Daoy (cell line): ENCODE results near the genes FAM234B and GRIN2B.

DNA sequence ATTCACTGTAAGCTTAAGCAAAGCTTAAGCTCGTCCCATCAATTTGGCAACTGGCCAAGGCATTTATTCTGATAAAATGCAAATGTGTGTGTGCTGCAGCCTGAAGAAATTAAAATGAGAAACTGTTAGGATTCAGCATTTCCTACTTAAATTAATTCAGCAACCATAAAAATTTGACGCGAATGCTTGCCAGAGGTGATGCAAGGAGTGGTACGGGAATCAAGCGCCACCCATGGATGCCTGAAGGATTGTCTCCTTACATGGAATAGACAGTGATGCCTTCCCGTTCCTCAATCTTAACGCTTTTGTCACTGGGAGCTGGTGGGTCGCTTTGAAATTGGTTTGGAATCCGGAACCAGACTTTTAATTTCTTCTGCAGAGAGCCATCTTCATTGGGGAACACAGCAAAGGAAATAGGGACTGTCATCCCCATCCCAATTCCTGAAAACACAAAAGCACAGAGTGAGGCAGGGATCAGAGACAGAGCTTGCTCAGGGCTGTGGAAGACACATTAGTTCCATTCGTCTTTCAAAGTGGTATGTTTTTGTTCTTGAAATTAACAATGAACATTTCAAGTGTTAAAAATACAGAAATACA lies 13.1 kb downstream of the HEBP1 start:
- RAMPAGE, long total RNA, result no peak

- RAMPAGE, long total RNA, result no peak
Observed at GRCh38 chr12:13043978-13045093, at the start of gene FAM234B. Gene FAM234B (plus strand): TSS chr12:13044381.

DNA sequence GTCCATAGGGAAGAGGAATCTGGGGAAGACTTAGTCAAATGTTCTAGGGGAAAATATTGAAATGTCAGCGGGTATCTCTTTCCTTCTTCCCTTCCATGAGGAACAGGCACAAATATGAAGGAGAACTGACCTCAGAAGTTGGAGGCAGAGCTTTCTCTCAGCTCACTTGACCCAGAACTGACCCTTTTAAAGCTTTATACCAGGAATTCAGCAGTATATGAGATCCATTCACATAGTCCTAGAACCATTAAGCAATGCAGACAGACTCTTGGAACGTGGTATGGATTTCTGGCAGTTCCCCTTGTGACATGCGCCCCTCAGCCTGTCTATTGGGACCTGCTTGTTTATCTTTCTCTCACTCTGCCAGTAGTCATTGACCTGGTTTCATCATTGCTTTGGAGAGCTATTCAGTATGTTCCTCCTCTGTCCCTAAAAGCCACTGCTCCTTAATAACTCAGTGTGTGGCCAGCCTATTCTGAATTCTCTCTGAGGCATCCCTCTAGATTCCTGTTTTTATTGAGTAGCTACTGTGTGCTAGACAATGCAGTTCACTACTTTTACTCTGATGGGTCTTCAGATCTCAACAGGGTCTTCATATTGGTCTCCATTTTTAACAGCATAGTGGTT lies 43.1 kb upstream of the GSG1 start:
- RAMPAGE, long total RNA, result no peak

DNA sequence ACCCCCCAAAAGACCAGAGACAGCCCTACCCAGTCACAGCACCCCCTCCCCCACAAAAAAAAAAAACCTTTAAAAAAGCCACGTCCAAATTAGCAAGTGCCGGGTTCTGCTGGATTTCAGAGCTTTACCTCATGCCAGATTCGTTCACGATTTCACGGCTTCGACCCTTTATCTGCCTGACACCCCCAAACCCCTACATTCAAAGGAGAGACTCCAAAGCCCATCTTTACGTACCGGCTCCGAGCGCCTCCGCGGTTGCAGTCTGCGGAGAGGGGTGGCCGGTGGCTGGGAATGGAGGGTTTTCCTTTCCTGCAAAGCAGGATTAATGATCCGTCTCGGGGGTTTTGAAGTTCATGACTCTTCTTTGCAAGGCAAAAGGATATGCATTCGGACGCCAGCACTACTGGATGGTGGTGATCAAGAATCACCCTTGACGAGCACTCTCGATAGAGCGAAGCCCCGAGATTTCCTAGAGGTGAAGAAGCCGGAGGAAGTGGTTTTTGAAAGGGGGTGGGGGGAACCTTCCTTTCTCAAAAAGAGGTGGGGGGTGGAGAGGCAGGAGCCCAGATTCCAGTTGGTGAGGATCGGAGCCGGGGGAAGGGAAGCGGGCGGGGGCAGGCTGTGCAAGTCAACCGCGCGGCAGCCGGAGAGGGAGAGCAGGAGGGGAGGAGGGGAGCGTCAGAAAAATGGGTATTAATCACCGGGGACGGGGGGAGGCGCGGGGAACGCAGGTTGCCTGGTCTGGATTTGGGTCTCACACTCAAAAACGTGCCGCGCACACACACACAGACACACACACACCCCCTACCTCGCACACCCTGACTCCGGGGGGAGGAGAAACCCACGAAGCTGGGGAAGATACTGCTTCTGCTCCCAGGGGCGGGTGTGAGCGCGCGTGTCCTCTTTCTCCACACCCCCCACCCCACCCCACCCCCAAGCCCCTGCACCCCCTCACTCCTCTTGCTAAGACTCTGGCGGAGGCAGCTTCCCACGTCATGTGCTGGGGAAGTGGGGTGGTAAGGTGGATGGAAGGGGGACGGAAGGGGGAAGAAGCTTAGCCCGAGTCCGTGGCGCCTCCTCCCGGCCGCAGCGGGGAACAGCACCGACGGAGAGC lies at the start of gene GRIN2B:
Gene GRIN2B (minus strand): TSS at position 495 of the 1,114 bp plus-strand sequence.
- RAMPAGE, long total RNA, result no peak

DNA sequence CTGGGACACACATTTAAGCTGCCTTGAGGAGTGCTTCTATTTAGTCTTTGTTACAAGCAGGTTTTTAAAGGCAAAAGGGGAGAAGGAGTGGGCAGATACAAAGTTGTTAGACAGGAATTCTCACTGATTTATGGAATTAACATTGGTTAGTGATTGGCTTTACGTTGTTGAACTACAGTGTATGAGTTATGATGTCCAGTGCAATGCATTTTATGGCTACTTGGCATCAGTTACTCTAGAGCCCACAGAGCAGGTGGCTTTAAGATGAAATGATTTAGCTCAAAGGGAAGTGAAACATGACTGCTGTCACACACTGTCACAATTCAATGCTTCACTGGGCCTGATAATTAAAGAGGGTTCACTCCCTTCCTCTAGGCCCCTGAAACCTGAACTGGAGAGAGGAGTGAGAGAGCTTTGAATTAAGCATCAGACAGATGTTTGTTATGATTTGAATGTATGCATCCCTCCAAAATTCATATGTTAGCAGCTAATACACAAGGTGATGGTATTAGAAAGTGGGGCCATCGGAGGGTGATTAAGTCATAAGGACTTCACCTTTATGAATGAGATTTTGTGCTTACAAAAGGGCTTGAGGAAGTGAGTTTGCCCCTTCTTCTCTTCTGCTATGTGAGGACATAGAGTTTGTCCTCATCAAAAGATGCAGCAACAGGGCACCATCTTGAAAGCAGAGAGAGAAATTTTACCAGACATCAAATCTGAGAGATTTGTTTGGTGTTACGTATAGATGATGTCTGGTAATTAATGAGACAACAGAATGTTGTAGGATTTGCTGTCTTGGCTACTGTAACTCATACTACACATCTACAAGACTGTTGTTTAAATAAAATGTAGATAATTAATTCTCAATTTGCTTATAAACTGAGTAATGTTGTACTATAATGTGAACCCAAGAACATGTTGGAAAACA lies 175.9 kb upstream of the GRIN2B start:
- RAMPAGE, long total RNA, result no peak

DNA sequence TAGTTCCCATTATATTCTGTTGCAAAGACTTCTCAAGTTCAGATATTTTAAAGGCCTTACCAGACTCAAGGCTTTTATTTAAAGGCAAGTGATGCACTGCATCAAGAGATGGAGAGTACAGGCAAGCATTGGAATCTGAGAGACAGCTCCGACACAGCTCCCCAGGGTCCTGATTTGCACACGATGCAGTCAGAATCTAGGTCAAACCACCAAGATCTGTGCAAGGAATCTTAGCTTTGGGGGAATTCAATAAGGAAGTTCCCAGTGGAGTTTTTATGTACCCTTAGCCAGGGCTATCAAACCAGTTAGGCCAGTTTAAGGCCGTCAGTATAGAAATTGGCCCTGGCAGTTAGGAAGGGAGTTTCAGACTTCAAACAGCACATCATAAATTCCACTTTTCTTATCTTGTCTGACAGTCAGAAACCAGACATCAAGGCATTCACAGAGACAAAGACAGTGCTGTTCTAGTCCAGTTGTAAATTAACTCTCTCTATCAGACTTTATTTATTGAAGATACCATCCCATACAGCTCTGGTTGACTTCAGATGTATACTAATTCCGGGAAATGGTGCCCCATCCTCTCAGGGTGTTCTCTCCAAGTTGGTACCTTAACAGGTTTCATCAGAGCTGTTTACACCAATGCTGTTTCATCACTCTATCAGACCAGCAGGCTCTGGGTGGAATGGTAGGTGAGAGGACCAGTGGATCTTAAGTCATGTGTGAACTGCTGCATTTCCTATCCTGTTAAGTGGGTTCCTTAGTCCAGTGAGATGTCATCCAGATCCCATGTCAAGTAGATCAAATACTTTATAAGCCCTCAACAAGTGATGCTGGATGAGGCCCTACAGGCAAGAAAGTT lies 157.5 kb upstream of the ATF7IP start:
- RAMPAGE, long total RNA, result no peak

DNA sequence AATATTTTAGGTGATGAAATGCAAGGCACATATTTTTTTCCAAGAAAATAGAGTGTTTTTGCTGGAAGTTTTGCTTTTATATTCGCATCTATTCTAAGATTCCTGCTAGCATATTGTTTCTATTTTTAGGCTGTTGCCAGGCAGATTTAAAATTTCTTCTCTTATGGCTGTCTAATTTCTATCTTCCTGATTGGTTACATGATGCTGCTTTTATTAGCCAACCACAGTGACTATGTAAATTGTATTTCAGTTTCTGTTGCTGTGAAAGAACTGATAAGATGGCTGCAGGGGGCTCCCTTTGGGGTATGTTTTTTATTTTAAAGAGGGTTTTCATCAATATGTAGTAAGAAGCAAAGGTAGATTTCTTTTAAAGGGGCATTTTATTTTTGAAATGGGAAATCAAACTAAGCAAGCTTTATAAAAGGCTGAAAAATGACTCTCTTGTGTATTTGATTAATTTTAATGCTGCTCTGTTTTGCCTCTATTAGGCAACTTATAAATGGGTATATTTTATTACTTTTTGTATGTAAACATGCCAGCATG lies 42.8 kb downstream of the ATF7IP start:
- RAMPAGE, long total RNA, result no peak

DNA sequence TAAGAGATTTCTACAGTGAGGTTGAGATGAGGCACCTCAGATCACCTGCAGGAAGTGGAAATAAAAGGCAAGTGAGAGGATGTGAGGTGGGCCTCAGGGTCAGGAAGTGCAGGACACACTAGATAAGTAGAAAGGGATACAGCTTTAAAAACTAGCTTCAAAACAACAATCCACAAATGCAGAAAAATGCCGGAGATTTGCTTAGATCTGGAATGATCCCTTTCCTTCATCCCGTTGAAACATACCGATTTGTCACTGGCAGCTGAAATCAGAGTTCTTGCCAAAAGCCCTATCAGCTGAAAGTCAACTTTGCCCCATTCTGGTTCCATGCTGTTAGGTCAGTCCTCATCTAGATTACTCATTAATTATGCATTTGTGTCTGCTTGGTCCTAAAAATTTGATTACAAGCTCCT lies 6.6 kb downstream of the PLBD1 start:
- RAMPAGE, long total RNA, result no peak

DNA sequence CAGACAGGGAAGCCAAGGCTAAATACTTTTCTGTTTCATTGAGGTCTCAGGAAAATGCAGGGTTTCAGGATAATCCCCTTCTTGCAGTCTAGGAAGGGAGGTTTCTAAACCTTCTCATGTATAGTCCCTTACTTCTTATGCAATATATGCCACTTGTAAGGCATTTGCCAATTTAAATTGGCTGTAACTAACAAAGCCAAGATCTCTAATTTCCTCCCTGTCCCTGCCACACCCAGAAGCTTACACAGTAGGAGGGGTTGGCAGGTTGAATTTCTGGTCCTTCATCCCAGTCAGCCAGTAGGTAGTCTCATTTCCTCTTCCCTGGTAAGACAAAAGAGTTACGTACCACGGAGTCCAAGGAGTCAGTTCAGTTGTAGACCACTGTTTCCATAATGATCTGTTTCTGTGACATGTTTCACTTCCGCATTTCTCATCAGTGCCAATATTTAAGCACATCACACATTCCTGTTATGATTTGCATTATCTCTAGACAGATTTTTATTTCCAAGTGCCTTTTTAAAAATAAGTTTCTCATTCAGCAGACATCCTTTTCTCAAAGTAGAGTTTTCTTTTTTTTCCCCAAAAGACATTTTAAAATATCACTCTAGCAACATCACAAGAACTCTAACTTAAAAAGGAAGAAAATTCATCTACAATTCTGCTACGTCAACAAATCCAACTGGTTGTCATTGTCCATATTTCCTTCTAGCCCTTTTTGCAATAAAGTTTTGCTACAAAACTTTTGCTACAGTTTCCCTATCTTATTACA lies 47.1 kb upstream of the PLBD1 start:
- RAMPAGE, long total RNA, result no peak

DNA sequence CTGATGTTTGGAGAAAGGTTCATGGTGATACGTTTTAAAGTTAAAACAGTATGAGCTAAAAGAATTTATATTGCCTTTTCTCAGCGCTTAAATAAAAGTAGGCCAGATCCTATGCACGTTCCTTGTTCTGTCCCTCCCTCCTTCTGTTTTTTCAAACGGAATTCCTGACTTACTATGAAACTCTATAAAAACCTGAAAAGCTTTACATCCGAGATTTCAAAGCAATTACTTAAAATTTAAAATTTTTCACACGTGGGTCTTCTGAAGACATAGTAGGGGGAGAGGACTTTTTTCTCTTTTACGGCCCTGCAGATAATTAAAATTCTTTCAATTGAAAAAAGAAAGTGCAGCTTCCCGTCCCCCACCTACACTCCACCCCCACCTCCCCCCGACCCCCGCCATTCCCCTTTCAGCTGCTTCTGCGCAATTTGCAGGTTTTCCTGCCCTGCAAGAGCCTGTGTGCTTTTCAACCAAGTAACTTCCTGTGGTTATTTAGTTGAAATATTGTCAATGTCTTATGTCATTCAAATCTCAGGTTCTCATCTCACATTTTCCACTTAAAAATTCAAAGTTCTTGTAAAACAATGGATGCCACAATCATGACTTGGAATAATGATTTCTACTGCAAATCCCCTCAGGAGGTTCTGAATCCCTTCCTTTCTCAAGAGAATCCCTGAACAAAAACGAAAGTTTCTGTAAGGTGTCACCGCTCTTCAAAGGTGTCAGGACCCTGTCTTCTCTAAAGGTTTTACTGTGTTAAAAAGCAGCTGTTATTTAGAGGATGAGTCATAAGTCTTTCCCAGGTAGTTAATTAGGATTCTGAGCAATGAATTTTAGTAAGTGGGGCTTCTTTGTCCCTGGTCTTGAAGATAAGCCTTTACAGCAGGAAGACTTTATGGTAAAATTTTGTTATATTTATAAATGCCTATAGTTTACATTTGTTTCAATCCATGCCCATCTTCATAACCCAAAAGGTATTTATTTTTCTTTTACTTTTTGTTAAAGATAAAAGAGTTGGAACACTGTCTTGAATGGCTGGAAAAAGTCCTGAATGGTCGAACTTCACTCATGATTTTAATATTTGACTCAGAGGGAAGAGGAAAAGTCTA lies 735 bp upstream of the H4C16 start:
- RAMPAGE, long total RNA, result no peak

GRCh38 chr12:14775075-14775809 lies 1.0 kb downstream of the H2AJ start:
- RAMPAGE, long total RNA, result no peak

DNA sequence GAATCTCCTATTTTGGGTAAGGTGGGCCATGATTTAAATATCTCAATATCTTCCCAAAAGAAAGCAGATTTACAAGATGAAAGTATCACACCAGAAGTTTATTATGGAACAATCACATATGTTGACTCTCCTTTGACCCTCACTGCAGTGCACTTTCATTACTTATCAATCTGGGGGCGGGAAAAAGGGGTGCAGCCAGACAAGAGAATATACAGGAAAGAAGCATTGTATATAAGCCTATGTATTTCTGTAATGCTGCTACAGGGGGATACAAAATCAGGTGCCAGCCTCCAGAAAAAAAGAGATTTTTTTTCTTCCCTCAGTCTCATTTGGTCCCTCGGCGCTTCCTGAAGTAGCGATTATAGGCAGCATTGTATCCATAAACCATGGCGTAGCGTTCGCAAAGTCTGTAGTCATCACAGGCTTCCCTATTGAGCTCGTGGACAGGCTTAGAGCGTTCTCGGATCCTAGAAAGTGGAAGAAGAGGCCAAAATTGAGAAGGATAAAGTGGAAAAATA lies 3.8 kb downstream of the MGP start:
- RAMPAGE, long total RNA, result no peak

DNA sequence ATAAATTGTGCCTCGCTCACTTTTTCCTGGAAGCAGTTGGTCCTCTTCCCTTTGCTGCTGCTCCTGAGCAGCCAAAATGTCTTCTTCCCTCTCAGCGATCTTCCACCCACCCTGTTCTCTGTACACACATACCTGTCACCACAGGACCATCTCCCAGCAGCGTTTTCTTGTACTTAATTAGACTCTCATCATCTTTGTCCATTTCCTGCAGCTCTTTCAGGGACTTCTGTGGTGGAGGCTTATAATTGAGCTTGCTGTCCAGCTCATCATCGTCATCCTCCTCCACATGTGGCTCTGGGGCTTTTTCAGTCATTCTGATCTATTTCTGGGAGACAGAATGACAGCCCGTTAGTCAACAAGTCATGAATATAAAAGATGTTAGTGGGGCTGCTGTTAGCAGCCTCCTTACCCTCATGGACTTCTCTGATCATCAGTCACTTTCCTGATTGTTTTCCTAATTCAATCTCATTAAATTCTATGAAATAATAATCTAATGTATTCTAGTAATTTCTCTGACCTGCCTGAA lies 10.9 kb downstream of the ARHGDIB start:
- RAMPAGE, long total RNA, result no peak

DNA sequence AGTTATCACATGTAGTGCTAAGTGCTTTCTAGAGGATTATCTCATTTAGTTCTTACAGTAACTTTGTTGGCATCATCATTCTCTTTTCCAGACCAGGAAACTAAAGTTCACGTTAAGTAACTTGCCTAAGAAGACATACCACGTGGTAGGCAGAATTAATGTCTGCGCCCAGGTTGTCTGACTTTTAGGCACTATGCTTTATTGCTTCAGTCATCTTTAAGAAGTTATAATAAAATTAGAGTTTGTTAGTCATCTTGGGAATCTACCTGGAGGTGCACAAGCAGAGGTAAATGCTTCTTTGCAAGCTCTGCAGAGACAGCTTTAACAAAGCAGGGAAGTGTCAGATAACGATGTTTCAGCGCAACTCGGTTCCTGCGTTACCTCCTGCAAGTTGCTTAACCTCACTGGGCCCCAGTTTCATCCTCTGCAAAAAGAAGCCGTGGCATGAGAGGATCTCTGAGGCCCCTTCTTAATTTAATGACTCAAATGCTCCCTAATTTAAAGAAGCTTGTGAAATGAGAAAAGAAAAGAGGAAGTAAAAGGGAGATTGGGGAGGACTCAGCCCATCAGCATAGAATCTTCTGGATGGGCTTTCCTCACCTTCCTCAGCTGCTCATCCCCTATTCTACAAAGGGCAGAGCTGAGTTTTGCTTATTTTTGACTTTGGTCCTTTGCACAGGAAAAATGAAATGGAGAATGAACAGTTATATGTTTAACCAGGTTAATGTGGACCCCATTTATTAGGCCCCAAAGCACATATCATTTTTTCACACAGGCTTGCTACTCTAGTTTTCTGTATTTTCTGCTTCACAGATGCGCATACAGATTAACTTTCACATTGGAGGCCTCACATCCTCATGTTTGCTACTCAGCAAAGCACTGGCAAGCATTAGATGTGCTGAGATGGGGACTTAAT lies 5.2 kb downstream of the ARHGDIB start:
- RAMPAGE, long total RNA, result no peak

DNA sequence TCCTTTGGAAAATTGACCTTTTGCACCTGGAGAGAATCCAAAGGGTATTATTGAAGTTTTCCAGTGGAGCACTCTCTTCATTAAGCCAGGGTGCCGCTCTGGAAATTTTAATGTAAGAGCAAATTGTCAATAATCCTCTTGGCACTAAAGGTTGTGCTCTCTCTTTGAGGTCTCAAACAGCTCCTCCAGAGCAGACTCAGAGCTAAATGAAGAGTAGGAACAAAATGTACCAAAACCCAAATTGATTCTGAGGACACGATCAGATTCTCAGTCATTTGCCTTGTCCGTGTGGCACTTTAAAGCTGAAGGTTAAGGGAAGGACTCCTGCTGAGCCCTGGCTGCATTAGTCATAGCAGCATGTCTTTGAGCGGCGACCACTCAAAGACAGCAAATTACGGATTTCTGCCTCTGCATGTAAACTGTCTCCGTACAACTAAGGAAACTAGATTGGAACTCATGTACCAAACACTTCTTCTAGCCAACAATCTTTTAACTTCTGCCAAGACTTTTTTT lies 56.3 kb downstream of the RERG start:
- RAMPAGE, long total RNA, result no peak

- RAMPAGE, long total RNA, result no peak
Observed at GRCh38 chr12:15198873-15199526, 22.2 kb downstream of the RERG start.

GRCh38 chr12:15223617-15224123 lies 2.5 kb upstream of the RERG start:
- RAMPAGE, long total RNA, result no peak

GRCh38 chr12:15268985-15269198 lies 47.7 kb upstream of the RERG start:
- RAMPAGE, long total RNA, result no peak

DNA sequence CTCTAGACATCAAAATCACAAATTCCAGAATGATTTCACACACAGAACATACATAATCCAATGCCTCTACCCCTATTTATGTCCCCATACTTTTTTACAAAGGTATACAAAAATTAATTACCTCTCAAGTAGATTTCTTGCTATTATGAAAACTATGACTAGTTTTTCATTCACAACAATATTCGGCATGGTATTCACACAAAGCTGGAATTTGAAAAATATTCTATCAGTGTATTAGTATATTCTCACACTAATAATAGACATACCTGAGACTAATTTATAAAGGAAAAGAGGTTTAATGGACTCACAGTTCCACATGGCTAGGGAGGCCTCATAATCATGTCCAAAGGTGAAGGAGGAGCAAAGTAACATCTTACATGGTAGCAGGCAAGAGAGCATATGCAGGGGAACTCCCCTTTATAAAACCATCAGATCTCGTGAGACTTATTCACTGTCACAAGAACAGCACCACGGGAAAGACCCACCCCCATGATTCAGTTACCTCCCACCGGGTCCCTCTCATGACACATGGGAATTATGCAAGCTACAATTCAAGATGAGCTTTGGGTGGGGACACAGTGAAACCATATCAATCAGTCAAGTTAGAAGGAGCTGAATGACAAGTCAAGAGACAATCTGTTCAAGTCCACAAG lies 25.3 kb downstream of the EPS8 start:
- RAMPAGE, long total RNA, result no peak

DNA sequence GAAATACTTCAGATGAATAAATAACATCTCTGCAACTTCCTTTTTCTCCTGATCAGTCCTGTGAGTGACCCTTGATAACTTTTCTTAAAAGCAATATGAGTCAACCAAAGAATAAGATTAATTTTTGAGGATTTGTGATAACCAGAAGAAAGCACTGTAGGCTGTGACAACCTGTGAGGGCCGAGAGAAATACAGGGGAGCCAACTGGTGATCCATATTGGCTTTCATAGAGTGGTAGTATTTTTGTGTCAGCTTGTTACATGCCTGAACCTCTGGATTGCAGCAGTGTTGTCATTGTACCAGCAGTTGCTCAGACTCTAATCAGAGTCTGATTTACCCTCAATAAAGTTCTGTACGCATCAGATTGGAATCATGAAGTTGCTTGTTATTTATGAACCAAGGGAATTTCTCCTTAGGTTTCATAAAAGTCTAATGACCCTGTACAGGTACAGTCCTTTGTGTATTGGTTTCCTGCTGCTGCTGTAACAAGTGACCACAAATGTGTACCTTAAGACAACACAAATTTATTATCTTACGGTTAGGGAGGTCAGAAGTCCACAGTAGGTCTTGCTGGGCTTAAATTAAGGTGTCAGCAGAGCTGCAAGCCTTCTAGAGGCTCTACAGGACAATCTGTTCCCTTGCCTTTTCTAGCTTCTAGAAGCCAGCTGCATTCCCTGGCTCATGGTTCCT lies 6.9 kb upstream of the DERA start:
- RAMPAGE, long total RNA, result no peak